Measurements from ENCODE around the gene SASH1.

DNA sequence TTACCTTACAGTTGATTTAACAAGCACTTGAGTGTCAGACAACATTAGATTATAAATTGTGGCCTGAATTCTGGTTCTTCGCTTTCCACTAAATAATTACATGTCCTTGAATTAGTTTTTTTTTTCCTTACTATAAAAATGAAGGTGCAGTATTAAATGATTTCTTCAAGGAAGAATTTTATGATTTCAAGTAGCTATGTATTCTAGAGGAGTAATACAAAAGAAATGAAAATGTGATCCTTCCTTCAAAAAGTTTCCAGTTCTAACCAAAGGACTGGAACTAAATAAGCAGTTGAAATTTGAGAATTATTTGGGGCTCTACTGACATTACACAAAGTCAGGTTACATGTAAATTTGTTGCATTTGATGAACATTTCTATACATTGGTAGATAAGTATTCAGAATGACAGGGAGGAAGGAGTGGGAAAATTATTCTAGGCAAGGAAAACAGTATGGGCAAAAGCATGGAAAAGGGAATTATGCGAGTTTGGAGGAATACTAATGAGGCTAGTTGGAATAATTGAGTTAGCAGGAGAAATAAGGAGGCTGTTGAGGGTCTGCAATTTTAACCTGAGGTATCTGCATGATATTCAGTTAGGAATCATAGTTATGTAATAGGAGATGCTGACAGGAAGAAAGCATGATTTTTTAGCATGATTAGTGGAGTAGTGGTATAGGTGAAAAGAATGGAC, 5.3 kb downstream of the STXBP5 start:
- RAMPAGE, long total RNA = no peak
- RRBS = no CpG with 5 or more reads among the region's 2 CpGs

DNA sequence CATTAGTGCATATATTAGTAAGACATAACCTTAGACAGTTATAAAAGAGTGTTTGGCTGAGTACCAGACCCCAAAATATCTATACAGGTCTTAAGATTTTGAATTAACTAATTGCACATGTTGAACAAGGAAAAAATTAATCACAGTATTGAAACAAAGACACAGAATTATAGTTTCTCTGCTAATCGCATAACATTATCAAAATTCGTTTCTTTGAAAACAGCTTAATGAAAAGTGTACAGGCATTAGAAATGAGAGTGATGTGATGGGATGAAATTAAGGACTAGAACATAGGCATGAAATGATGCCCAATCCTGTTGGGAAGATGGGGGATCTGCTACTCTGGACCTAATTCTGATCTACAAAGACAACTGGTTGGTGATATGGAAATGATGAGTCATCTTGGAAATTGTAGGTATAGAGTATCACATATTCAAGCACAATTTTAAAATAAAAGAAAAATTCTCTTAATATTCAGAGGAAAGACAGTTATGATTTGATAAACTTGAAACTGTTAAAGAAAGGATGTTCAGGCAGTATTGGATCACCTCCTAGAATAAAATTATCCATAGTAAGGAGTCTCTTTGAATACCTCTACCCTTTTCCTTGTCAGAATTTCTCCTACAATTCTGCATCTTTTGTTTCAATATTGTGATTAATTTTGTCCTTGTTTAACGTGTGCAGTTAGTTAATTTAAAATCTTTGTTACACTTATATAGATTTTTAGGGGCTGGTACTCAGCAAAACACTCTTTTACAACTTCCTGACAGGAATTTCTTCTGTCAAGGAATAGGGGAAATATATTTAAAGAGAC, 43.0 kb downstream of the STXBP5 start:
- RAMPAGE, long total RNA = no peak
- RRBS = no CpG with 5 or more reads among the region's 3 CpGs

DNA sequence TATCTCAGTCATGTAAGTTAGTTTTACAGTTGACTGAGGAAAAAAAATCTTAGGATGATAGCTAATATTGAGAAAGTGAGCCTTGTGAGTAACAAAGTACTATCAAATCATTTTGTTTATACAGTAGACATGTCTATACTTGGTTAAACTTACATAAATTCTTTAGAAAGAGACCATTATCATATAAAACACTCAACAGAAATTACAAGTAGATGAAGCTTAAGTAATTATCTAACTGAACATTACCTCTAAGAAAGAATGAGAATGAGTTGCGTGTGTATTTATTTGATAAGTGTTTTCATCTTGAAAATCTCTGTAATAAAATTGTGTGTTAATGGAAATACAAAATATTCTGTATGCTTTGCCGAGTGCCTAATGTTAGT, 55.0 kb downstream of the STXBP5 start:
- RAMPAGE, long total RNA = no peak
- RRBS = no CpG with 5 or more reads among the region's 2 CpGs

DNA sequence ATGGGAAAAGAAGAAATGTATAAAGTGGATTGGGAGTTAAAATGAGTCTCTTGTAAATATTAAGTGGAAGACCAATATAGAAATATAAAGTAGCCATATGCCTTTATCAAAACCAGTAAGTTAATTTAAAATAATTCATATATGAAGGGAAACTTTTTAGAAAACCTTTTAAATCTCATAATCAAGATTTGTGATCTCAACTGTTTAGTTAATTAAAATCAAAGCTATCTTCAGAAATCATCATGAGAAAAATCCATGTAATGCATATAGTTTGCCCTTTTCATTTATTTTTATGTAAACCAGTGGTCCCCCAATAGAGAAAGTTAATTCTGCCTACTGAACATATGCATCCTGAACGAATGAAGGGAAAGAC, 132.5 kb downstream of the STXBP5 start:
- RAMPAGE, long total RNA = no peak
- RRBS = no CpG with 5 or more reads among the region's 1 CpG

- RAMPAGE, long total RNA = no peak
- RRBS = no CpG with 5 or more reads among the region's 11 CpGs
Measured at GRCh38 chr6:147529787-147530541, 21.5 kb downstream of the SAMD5 start.

GRCh38 chr6:147919237-147919537, 410.7 kb downstream of the SAMD5 start:
- RAMPAGE, long total RNA = no peak
- RRBS = no CpG with 5 or more reads among the region's 2 CpGs

DNA sequence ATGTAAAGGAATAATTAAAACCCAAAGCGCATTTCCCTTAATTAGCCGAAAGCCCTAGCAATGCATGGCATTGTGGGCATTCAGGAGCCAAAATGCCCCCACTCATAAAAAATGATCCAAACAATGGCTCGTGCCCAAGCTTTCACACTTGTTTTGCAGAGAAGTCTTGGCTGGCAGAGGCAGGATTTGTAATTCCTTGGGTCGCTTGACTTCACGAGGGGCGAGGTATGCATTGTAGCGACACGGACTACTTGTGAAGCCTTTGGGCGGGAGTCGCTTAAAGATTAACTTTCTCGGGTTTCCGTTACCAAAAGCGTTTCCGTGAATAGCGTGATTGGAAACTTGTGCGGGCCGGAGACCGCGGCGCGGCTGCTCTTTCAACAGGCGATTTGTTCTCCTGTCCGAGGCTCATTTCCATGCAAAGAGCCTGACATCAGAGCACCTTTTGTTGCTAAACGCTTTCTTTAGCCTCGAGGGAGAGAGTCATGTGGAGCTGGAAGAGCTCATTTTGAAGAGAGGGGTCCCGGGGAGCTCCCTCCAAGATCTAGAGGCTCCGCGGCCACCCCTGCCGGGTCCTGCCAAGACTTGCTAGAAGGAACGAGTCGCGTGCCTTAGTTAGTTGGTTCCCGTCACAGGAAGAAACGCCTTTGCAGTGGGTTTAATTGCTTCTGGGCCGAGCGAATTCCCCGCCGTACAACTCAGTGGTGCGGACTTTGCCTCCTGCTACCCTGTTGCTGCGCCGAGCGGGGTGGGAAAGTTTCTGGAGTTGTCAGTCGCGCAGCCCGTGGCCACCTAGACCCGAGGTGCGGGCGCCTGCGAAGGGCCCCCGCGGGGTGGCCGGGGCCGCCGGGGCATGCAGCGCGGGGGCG, at the start of gene SASH1:
TSS of gene SASH1 (plus strand) at position 751 of the 869 bp plus-strand sequence.
- RAMPAGE, long total RNA = no peak
- RRBS = 3% methylated on average over 8 of the region's 57 CpGs

- RAMPAGE, long total RNA = no peak
- RRBS = no CpG with 5 or more reads among the region's 17 CpGs
Measured at GRCh38 chr6:148439906-148440578, 97.4 kb downstream of the SASH1 start.

DNA sequence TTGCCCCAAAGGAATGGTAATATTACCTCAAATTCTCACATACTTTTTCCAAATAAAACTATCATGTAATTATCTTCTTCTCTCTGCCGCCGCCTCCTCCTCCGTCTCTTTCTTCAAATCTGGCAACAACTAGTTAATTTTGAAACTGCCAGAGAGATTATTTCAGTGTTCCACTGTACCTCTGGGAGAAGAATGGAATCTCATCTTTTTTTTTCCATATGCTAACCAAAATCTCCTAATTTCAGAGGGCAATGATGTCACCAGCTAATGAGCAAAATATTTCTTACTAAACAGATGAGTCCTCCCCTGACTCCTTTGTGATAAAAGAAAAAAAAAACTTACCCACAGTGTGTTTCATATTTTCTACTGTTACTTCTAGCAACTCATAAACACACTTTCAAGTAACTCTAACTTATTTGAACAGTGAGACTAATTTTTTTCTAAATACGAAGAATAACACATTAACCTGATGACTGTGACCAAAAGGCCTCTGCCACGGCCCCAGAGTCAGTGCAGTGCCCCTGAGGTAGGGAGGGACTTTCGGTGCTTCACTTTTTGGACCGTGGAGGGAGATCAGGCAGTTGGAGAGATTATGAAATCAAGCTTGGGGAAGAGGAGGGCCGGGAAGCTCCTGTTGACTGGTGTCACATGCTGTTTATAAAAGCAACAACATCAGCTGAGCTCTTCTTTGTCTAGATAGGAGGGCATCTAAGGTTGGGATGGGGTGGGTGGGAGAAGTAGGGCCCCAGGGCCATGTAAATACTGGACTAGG, 159.6 kb downstream of the SASH1 start:
- RAMPAGE, long total RNA = no peak
- RRBS = no CpG with 5 or more reads among the region's 8 CpGs

DNA sequence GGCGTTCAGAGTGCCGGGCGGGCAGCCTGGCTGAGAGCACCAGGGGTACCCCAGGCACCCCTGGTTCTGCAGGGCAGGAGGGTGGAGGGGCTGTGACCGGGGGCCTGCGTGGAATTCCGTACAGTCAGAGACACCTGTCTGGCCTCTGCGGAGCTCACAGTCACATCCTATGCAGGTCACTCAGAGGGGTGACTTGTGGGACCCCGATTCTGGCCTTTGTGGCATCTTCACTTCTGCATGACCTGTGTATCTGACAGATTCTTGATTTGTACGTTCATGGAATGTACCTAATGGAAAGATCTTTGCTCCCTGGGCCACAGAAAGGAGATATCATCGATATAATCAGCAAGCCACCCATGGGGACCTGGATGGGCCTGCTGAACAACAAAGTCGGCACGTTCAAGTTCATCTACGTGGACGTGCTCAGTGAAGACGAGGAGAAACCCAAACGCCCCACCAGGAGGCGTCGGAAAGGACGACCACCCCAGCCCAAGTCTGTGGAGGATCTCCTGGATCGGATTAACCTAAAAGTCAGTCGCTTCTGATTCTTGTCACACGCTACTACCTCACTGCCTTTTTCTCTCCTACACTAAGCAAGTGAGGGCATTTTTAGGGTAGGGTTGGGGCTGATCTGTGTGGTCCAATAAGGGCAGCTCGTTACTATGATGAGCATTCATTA, 191.0 kb downstream of the SASH1 start:
- RAMPAGE, long total RNA = no peak
- RRBS = 96% methylated on average over 4 of the region's 23 CpGs

DNA sequence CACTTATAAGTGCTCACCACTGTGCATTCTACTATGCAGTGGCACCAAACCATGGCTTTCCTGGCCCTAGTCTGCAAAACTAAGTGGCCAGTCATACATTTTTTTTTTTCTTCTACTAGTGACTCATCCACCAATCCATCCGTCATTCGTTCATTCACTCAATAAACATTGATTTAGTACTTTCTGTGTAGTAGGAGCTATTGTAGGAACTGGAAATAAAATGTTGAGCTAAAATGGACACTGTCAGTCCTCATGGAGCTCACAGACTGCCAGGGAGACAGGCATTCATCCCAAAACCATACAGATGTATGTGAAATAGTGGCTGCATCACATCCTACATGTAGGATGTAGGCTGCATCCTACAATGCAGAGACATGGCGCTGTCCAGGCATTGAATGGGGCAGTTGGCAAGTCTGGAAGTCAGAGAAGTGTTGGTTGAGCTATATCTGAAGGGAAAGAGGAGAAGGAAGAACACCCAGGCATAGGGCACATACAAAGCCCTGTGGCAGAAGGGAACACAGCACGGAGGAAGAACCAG, 224.4 kb downstream of the UST start:
- RAMPAGE, long total RNA = no peak
- RRBS = no CpG with 5 or more reads among the region's 4 CpGs

DNA sequence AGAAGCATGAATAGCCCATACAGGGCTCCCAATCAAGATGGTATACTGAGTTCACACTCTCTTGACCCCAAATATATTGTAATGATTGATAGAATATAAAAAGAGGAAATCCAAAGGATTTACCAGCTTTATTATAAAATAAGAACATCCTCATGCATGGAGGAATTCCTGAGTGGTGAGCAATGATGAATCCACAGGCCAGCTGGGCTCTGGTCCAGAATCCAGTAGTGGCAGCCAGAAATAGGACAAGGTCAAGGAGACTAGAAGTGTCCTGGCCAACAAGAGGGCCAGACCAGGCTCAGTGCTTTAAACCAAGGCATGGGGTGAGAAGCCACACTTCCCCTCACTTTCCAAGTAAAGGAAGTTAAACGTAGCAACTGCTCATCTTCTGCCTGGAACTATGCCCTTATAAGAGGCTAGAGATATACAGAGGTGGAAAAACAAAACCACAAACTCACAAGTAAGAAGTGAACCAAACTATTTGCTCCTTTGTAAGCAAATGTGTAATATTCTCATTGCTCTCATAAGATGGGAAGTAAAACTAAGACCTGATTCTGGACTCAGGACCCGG, 253.1 kb downstream of the UST start:
- RAMPAGE, long total RNA = no peak
- RRBS = no CpG with 5 or more reads among the region's 2 CpGs

- RAMPAGE, long total RNA = no peak
- RRBS = 62% methylated on average over 2 of the region's 4 CpGs
Measured at GRCh38 chr6:149061321-149061798, 256.2 kb upstream of the TAB2 start.

GRCh38 chr6:149132241-149132907, 185.1 kb upstream of the TAB2 start:
- RAMPAGE, long total RNA = no peak
- RRBS = no CpG with 5 or more reads among the region's 6 CpGs

DNA sequence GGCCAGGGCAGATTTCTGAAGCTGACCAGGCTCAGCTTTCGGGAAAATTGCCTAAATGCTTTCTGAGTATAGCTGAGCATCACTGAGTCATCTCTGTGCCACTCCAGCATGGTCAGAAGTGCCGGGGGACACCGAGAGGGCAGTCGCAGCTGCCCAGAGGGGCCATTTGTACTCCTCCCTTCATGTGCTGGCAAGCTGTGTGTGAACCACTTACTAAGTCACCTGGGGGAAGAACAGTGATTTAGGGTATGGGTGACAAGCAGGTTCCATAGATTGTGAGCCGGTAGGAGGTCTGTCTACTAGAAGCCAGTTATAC, 147.6 kb upstream of the TAB2 start:
- RAMPAGE, long total RNA = no peak
- RRBS = no CpG with 5 or more reads among the region's 5 CpGs

DNA sequence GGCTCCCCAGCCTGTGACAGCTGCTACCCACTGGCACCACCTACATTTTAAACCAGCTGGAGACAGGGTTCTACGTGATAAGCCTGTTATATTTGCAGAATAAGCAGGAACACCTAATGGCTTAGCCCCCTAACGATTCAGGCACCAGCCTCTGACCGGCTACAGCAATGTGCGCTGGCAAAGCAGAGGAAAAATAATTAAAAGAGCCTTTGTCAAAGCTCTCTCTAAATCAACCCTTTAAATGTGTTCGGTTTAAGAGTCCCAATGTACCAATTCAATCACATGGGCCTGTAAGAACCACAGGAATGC, 89.1 kb upstream of the TAB2 start:
- RAMPAGE, long total RNA = no peak
- RRBS = no CpG with 5 or more reads among the region's 5 CpGs

DNA sequence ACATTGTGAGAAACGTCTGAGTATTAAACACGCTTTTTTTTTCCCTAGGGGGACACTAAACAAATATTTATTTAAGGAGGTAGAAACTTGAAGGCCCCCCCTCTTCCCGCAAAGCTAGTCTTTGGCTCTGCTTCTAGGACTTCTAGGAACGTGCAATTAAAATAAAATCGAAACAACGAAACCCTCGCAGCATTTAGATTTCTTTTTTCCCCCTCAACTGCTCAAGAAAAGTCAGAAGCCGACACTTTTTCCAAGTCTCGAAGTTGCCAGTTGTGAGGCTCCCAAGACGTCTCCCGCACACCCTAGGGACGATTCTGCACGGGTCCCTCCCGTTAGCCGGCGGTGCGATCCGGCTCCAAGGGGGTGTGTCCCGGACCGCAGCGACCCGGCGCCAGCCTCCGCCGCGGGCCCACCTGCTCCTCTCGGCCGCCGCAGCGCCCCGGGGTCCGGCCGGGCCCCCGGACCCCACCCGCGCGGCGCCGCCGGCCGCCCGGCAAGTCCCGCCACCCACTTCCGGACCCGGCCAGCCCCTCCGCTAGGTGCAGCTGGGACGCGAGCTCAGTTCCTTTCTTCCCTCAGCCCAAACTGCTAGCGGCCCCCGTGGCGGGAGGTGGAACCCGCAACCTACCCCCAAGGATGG, 796 bp upstream of the TAB2 start:
- RAMPAGE, long total RNA = no peak
- RRBS = 1% methylated on average over 10 of the region's 52 CpGs

- RAMPAGE, long total RNA = no peak
- RRBS = no CpG with 5 or more reads among the region's 2 CpGs
Measured at GRCh38 chr6:149323764-149324277, 6.3 kb downstream of the TAB2 start.

DNA sequence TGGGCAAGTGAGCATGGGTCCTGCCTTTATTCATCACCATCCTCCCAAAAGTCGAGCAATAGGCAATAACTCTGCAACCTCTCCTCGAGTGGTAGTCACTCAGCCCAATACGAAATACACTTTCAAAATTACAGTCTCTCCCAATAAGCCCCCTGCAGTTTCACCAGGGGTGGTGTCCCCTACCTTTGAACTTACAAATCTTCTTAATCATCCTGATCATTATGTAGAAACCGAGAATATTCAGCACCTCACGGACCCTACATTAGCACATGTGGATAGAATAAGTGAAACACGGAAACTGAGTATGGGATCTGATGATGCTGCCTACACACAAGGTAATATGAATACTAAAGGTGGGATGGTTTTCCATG, 20.9 kb upstream of the SUMO4 start:
- RAMPAGE, long total RNA = no peak
- RRBS = no CpG with 5 or more reads among the region's 6 CpGs

DNA sequence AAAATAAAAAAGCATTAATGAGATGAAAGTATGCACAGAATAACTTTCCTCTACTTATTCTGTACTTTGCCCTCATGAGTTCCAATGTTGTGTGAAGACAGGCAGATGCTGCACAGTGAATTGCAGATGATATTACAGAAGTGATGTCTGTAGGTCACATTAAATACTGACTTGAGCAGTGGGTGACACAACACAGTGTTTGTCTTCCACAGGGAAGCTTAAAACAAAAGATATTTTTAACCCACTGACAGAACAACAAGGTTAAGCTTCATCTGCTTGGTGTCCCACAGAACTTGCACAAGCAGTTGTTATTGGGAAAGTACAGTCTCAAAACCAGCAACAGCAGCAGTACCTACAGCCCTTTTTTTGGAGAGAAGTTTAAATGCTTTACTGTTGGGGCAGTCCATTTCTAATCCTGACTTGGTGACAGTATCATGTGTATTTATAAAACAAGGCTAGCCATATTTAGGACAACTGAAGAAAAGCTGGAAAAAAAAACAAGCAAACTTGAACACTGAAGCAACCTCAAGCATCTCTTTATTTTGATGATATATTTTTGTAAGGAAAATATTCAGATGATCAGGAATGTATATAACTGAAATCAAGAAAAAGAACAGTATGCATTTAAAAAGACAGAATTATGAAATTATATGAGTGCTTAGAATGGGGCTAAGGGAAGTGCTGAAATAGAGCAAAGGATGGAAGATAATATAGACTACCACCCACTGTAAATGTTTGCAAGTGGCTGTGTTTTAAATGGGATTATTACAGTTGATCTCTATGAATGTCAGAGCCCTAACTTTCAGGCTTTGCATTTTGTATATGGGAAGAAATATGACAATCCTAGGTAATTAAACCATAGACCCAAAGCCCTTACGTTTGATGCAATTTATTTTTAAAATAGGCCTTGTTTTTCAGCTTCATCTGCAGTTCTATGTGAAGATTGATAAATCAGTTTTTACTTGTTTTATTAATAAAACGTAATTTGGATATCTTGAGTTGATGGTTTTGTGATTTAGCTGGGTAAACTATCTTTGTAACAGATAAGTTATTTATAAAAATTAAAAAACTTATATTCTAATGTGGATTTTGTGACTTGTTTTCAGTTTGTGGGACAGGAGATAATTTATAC, 10.8 kb downstream of the SUMO4 start:
- RAMPAGE, long total RNA = no peak
- RRBS = no CpG with 5 or more reads among the region's 2 CpGs